K562 (cell line): ENCODE results near the genes DCTD, WWC2, CLDN24 and ENPP6.

DNA sequence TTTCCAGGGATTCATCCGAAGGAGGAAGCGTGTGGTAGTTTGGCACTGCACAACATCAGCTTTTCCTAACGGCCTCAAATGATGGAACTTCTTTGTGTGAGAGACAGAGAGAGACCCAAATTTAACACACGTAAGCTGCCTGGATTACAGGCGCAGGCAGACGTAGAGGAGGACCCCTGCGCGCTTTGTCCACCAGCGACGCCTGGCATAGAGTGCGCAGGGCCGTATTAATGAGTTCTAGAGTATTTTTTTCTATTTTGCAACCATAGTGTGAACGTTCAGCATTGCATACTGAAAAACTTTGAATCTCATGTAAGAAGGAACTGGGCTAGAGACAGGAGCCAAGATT is 101.8 kb upstream of the TENM3 start:
- RAMPAGE, long total RNA: no peak
- RRBS: no CpG with 5 or more reads among the region's 13 CpGs
PRO-cap:
- standard: no peak
- CoPRO, capped RNA only, 2 experiments: no peak in any of the 2 experiments
- CoPRO, capped and uncapped RNA, 2 experiments: no peak in any of the 2 experiments
- CoPRO, uncapped RNA only, 2 experiments: no peak in any of the 2 experiments
CAGE:
- cytosol, long polyA plus RNA: no peak
- long polyA plus RNA: no peak
- nucleolus, long total RNA: no peak
- nucleus, long polyA plus RNA: no peak

GRCh38 chr4:182145091-182145439 is 98.1 kb upstream of the TENM3 start:
- RAMPAGE, long total RNA: no peak
- RRBS: no CpG with 5 or more reads among the region's 21 CpGs
PRO-cap:
- standard: no peak
- CoPRO, capped RNA only, 2 experiments: no peak in any of the 2 experiments
- CoPRO, capped and uncapped RNA, 2 experiments: no peak in any of the 2 experiments
- CoPRO, uncapped RNA only, 2 experiments: no peak in any of the 2 experiments
CAGE:
- cytosol, long polyA plus RNA: no peak
- long polyA plus RNA: no peak
- nucleolus, long total RNA: no peak
- nucleus, long polyA plus RNA: no peak

DNA sequence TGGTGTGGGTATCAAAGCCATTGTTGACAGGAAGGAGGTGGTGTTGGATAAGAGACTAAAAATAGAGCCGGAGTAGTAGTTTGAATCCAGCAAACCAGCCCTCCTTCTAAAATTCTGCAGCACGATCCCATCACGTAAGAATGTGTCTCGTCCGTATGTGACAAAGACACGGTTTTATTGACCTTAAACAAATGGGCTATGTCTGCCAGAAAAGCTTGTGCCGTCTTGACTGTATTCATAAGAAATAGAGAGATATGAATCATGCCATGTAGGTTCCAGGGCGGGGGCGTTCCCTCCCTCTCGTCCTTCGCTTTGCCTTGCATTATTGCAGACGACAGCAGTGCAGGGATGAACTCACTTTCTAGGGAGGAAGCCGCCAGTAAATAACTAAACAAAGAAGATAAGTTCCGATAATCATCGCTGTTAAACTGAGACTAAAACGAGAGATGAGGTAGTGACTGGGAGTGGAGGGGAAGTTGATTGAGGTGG is 3.3 kb downstream of the TENM3 start:
- RAMPAGE, long total RNA: no peak
- RRBS: no CpG with 5 or more reads among the region's 16 CpGs
PRO-cap:
- standard: no peak
- CoPRO, capped RNA only, 2 experiments: no peak in any of the 2 experiments
- CoPRO, capped and uncapped RNA, 2 experiments: no peak in any of the 2 experiments
- CoPRO, uncapped RNA only, 2 experiments: no peak in any of the 2 experiments
CAGE:
- cytosol, long polyA plus RNA: no peak
- long polyA plus RNA: no peak
- nucleolus, long total RNA: no peak
- nucleus, long polyA plus RNA: no peak

- RAMPAGE, long total RNA: no peak
- RRBS: no CpG with 5 or more reads among the region's 6 CpGs
PRO-cap:
- standard: no peak
- CoPRO, capped RNA only, 2 experiments: no peak in any of the 2 experiments
- CoPRO, capped and uncapped RNA, 2 experiments: no peak in any of the 2 experiments
- CoPRO, uncapped RNA only, 2 experiments: no peak in any of the 2 experiments
CAGE:
- cytosol, long polyA plus RNA: no peak
- long polyA plus RNA: no peak
- nucleolus, long total RNA: no peak
- nucleus, long polyA plus RNA: no peak
These were observed 317.1 kb downstream of the TENM3 start for GRCh38 chr4:182560162-182560827.

GRCh38 chr4:182917203-182918253 is at the start of gene DCTD:
TSS of gene DCTD (minus strand) at chr4:182917386.
- RAMPAGE, long total RNA: start-site peak on the minus strand at chr4:182917327-182917386, 337 and 378 reads in 2 replicates
- RRBS: 2% methylated on average over 37 of the region's 110 CpGs
PRO-cap:
- standard: bidirectional peak, plus-strand start at chr4:182917436, minus-strand start at chr4:182917366; bidirectional peak, plus-strand start at chr4:182918010, minus-strand start at chr4:182917960
- CoPRO, capped RNA only, 2 experiments: peak in 2 of 2 experiments; most common plus-strand start chr4:182917417 (in 2); most common minus-strand start chr4:182917366 (in 1)
- CoPRO, capped and uncapped RNA, 2 experiments: peak in 2 of 2 experiments; most common plus-strand start chr4:182917415 (in 1); most common minus-strand start chr4:182917262 (in 1)
- CoPRO, uncapped RNA only, 2 experiments: no peak in any of the 2 experiments
CAGE:
- cytosol, long polyA plus RNA: start-site peak on the minus strand at chr4:182917302-182917380, 878 and 1,057 reads in 2 replicates
- long polyA plus RNA: start-site peak on the minus strand at chr4:182917301-182917389, 1,750 and 1,316 reads in 2 replicates
- nucleolus, long total RNA: no peak
- nucleus, long polyA plus RNA: start-site peak on the minus strand at chr4:182917293-182917379, 519 and 386 reads in 2 replicates

DNA sequence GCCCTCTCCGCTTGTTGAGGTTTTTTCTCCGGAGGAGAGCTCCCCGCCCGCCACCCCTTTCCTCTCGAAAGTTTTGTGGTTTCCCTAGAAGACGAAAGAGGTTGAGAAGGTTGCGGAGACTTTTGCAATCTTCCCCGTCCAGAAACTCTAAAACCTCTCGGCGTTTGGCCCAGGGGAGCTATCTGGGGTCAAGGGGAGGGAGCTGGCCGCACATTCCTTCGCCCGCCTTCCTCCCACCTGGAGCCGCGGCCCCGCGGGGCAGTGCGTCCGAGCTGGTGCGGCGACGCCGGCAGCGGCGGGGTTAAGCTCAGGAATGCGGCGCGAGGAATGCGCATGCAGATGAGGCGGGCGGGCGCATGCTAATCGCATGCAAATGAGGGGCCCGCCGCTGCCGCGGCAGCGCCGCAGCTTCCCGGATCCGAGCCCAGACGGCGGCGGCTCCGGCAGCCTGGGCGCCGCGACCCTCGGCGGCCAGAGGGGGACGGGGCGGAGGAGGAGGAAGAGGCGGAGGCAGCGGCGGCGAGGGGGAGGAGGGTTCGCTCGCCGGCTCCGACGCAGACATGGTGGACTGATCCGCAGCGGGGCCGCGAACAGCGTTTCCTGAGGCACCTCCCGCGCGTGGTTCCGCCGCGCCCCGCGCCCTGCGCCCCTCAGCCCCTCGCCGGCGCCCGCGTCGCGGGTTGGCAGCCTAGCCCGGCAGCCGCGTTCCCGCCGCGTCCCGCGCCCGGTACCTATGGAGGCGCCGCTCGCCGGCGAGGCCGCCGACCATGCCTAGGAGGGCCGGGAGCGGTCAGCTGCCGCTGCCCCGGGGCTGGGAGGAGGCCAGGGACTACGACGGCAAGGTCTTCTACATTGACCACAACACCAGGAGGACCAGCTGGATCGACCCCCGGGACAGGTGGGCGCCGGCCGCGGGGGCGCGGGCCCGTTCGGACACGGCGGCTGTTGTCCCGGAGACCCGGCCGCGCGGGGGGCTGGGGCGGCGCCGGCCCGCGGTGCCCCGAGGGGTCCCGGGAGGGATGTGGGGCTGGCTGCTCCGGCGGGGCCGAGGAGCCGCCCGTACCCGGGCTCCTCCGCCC is at the start of gene WWC2:
TSS of gene WWC2 (plus strand) at position 533 of the 1,079 bp plus-strand sequence.
- RAMPAGE, long total RNA: no peak
- RRBS: 1% methylated on average over 17 of the region's 135 CpGs
PRO-cap:
- standard: bidirectional peak, plus-strand start at position 427 of the sequence, minus-strand start at position 263 of the sequence
- CoPRO, capped RNA only, 2 experiments: peak in 2 of 2 experiments; most common plus-strand start position 415 of the sequence (in 1); most common minus-strand start position 303 of the sequence (in 1)
- CoPRO, capped and uncapped RNA, 2 experiments: peak in 2 of 2 experiments; most common plus-strand start position 372 of the sequence (in 1); most common minus-strand start position 315 of the sequence (in 2)
- CoPRO, uncapped RNA only, 2 experiments: peak in 1 of 2 experiments; most common plus-strand start position 556 of the sequence (in 1); most common minus-strand start position 256 of the sequence (in 1)
CAGE:
- cytosol, long polyA plus RNA: no peak
- long polyA plus RNA: no peak
- nucleolus, long total RNA: no peak
- nucleus, long polyA plus RNA: no peak

DNA sequence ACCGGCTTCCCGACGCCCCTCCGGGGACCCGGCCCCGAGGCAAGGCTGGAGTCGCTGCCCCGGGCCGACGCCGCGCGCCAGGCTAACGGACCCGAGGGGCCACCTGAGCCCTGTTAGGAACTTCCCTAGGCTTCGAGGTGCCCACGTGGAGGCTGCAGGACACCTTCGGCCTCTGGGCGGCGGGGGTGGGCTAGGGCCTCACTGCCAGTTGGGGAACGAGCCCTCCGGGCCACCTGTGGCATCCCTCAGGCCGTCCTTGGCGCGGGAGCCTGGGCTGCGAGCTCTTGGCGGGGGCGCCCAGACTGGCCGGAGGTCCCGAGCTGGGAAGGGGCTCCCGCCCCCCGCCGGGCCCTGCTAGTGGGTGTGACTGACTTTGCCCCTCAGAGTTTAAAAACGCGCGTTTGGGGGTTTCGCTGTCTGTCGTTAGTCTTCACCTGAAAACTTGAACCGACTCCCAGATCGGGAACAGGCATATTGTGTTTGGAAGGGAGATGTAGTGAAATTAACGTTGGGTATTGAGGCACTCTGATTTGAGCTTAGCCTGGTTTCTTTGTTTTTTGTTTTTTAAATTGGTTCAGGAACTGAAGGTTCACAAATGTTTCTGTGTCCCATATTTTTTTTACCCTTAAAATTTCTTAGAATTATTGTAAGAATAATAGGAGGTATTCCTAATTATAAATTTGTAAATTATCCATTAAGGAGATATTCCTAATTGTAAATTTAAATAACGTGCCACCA is 916 bp downstream of the WWC2 start:
- RAMPAGE, long total RNA: no peak
- RRBS: 5% methylated on average over 8 of the region's 42 CpGs
PRO-cap:
- standard: no peak
- CoPRO, capped RNA only, 2 experiments: no peak in any of the 2 experiments
- CoPRO, capped and uncapped RNA, 2 experiments: no peak in any of the 2 experiments
- CoPRO, uncapped RNA only, 2 experiments: no peak in any of the 2 experiments
CAGE:
- cytosol, long polyA plus RNA: no peak
- long polyA plus RNA: no peak
- nucleolus, long total RNA: no peak
- nucleus, long polyA plus RNA: no peak

GRCh38 chr4:183248549-183249118 is 71.4 kb downstream of the CLDN22 start:
- RAMPAGE, long total RNA: no peak
- RRBS: no CpG with 5 or more reads among the region's 4 CpGs
PRO-cap:
- standard: no peak
- CoPRO, capped RNA only, 2 experiments: no peak in any of the 2 experiments
- CoPRO, capped and uncapped RNA, 2 experiments: no peak in any of the 2 experiments
- CoPRO, uncapped RNA only, 2 experiments: no peak in any of the 2 experiments
CAGE:
- cytosol, long polyA plus RNA: no peak
- long polyA plus RNA: no peak
- nucleolus, long total RNA: no peak
- nucleus, long polyA plus RNA: no peak

DNA sequence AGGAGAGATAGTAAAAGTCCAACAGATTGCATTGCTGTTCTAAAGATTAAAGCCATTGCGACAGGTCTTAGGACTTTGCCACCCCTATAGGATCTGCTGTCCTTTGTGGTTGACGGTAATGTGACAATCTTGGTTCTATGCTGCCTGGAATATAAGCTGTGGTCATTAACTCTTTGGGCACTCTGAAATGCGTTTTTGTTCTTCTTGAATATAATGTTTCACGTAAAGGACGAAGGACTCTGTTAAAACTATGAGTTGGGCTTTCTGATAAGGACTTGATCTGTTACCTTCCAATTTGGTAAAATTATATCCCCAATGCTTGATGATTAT is at the start of gene CLDN24:
TSS of gene CLDN24 (minus strand) at position 56 of the 330 bp plus-strand sequence.
- RAMPAGE, long total RNA: no peak
- RRBS: no CpG with 5 or more reads among the region's 5 CpGs
PRO-cap:
- standard: no peak
- CoPRO, capped RNA only, 2 experiments: no peak in any of the 2 experiments
- CoPRO, capped and uncapped RNA, 2 experiments: no peak in any of the 2 experiments
- CoPRO, uncapped RNA only, 2 experiments: no peak in any of the 2 experiments
CAGE:
- cytosol, long polyA plus RNA: no peak
- long polyA plus RNA: no peak
- nucleolus, long total RNA: no peak
- nucleus, long polyA plus RNA: no peak

DNA sequence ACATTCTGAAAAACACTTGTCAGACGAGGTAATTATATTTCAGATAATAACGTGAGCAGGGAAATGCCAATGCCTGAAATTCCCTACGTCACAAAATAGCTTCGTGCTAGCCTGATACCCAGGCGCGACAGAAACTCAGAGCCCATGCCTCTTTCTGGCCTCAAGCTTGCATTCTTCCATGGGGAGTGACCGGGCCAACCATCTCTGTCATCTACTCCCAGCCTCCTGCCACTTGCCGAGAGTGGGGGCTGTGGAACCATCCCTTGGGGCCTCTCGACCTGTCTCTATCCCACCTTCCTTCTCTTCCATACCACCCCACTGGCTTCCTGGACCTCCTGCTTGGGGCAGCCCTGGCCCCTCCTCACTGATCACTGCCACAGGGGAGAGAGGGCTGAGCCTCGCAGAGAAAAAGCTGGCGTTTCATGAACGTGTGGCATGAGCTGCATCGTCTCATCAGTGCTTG is 34.5 kb upstream of the CDKN2AIP start:
- RAMPAGE, long total RNA: no peak
- RRBS: no CpG with 5 or more reads among the region's 13 CpGs
PRO-cap:
- standard: unidirectional peak, minus-strand start at position 137 of the sequence
- CoPRO, capped RNA only, 2 experiments: no peak in any of the 2 experiments
- CoPRO, capped and uncapped RNA, 2 experiments: peak in 2 of 2 experiments; most common minus-strand start position 137 of the sequence (in 2)
- CoPRO, uncapped RNA only, 2 experiments: peak in 2 of 2 experiments; most common minus-strand start position 137 of the sequence (in 2)
CAGE:
- cytosol, long polyA plus RNA: no peak
- long polyA plus RNA: no peak
- nucleolus, long total RNA: no peak
- nucleus, long polyA plus RNA: no peak

DNA sequence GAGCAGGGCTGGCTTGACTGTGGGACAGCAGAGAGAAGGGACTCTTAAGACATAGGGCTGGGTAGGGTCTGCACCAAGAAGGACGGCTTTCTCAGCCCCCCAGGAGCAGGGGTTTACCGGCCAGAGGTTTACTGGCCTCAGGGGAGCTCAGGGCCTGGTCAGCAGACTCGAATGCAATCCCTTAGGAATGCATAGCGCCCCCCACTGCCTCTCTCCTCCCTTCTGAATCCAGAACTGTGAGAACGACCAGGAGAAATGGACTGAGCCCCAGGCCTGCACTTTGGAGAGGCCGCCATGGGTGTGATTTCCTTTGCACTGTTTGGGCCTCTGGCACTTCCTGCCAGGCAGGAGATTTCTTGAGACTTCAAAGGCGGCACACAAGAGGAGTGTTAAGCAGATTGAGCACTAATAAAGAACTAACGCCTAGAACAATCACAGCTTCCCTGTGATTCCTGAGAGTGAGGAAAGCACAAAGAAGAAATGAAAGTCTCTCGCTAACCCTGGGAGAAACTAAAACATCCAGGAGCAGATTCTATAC is 13.8 kb upstream of the CDKN2AIP start:
- RAMPAGE, long total RNA: no peak
- RRBS: no CpG with 5 or more reads among the region's 9 CpGs
PRO-cap:
- standard: no peak
- CoPRO, capped RNA only, 2 experiments: no peak in any of the 2 experiments
- CoPRO, capped and uncapped RNA, 2 experiments: no peak in any of the 2 experiments
- CoPRO, uncapped RNA only, 2 experiments: no peak in any of the 2 experiments
CAGE:
- cytosol, long polyA plus RNA: no peak
- long polyA plus RNA: no peak
- nucleolus, long total RNA: no peak
- nucleus, long polyA plus RNA: no peak

DNA sequence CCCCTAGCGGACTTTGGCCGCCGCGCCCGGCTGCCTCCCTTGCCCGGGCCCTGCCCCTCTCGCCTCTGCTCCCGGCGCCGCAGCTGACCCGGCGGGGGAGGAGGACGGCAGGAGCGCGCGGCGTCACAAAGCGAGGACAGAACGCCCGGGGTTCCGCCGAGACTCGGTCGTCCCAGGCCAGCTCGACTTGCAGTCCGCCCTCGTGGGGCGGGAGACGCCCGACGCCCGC is 277 bp upstream of the CDKN2AIP start:
- RAMPAGE, long total RNA: no peak
- RRBS: 1% methylated on average over 23 of the region's 32 CpGs
PRO-cap:
- standard: no peak
- CoPRO, capped RNA only, 2 experiments: no peak in any of the 2 experiments
- CoPRO, capped and uncapped RNA, 2 experiments: no peak in any of the 2 experiments
- CoPRO, uncapped RNA only, 2 experiments: peak in 2 of 2 experiments; most common minus-strand start position 184 of the sequence (in 1)
CAGE:
- cytosol, long polyA plus RNA: no peak
- long polyA plus RNA: no peak
- nucleolus, long total RNA: no peak
- nucleus, long polyA plus RNA: no peak

DNA sequence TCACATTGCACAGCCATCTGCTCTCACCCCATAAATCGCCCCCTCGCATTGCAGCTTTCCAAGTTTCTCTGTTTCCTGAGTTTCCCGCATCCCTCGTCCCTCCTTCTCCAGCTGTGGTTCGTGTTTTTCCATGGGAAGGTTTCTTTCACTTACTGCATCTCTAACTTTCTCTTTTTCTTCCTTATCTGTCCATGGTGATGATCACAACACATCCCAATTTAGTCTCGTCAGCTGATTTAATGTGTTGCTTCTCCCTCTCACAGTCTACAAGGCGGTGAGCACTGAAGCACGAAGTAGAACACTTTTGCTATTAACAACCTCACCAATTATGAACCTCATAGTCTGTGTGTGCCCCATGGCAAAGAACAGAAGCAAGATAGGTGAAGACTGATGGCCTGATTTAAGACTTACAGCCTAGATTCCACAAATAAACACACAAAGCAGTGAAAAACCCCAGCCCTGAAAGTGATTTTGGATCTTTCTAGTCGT is 118.0 kb downstream of the ENPP6 start:
- RAMPAGE, long total RNA: no peak
- RRBS: no CpG with 5 or more reads among the region's 9 CpGs
PRO-cap:
- standard: no peak
- CoPRO, capped RNA only, 2 experiments: no peak in any of the 2 experiments
- CoPRO, capped and uncapped RNA, 2 experiments: no peak in any of the 2 experiments
- CoPRO, uncapped RNA only, 2 experiments: no peak in any of the 2 experiments
CAGE:
- cytosol, long polyA plus RNA: no peak
- long polyA plus RNA: no peak
- nucleolus, long total RNA: no peak
- nucleus, long polyA plus RNA: no peak

DNA sequence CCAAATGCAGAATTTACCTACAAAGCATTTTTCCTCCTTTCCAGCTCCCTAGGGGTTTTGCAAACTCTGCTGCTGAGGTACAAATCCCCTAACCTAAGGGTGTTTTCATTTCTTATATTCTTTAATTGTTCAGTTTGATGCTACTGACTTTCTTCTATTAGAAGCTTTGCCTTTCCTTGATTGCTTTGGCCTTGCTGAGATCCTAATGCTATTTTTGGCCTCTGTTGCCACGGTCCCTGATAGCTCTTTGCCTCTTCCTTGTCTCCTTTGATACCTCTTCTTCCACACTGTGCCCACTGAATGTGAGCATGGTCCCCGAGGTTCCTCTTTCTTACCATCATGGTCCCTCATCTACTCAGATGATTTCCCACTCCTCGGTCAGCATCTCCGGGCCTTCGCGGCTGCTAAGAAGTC is 23.9 kb downstream of the ENPP6 start:
- RAMPAGE, long total RNA: no peak
- RRBS: no CpG with 5 or more reads among the region's 6 CpGs
PRO-cap:
- standard: no peak
- CoPRO, capped RNA only, 2 experiments: peak in 2 of 2 experiments; most common plus-strand start position 143 of the sequence (in 2)
- CoPRO, capped and uncapped RNA, 2 experiments: peak in 2 of 2 experiments; most common plus-strand start position 143 of the sequence (in 2)
- CoPRO, uncapped RNA only, 2 experiments: no peak in any of the 2 experiments
CAGE:
- cytosol, long polyA plus RNA: no peak
- long polyA plus RNA: no peak
- nucleolus, long total RNA: no peak
- nucleus, long polyA plus RNA: no peak

DNA sequence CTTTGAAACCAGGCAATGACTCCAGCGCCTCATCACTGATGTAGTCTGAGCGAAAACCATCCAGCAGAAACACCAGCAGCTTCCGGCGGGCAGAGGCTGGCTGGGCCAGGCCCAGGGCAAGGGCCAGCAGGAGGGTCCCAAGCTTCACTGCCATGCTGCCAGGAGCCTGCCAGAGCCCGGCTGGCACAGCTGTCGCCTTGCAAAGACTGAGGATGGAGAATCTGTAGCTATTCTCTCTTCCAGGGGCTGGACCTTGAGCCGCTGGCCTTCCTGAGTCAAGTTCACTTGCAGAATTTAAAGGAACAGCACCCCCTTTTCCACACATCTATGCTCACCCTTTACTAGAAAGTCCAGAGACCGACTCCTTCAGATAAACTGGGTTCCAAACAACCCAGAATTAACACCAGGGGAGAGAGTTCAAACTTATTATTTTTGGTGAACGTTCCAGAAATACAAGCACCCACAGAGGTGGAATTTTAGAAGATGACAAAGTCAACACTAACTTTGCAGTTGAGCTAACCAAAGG is at the start of gene ENPP6:
TSS of gene ENPP6 (minus strand) at position 208 of the 526 bp plus-strand sequence.
- RAMPAGE, long total RNA: no peak
- RRBS: 7% methylated on average over 3 of the region's 9 CpGs
PRO-cap:
- standard: no peak
- CoPRO, capped RNA only, 2 experiments: no peak in any of the 2 experiments
- CoPRO, capped and uncapped RNA, 2 experiments: no peak in any of the 2 experiments
- CoPRO, uncapped RNA only, 2 experiments: no peak in any of the 2 experiments
CAGE:
- cytosol, long polyA plus RNA: no peak
- long polyA plus RNA: no peak
- nucleolus, long total RNA: no peak
- nucleus, long polyA plus RNA: no peak

- RAMPAGE, long total RNA: no peak
- RRBS: no CpG with 5 or more reads among the region's 2 CpGs
PRO-cap:
- standard: no peak
- CoPRO, capped RNA only, 2 experiments: no peak in any of the 2 experiments
- CoPRO, capped and uncapped RNA, 2 experiments: no peak in any of the 2 experiments
- CoPRO, uncapped RNA only, 2 experiments: no peak in any of the 2 experiments
CAGE:
- cytosol, long polyA plus RNA: no peak
- long polyA plus RNA: no peak
- nucleolus, long total RNA: no peak
- nucleus, long polyA plus RNA: no peak
These were observed 66.9 kb upstream of the ENPP6 start for GRCh38 chr4:184284593-184284887.

GRCh38 chr4:184287507-184288379 is 70.1 kb upstream of the ENPP6 start:
- RAMPAGE, long total RNA: no peak
- RRBS: no CpG with 5 or more reads among the region's 10 CpGs
PRO-cap:
- standard: no peak
- CoPRO, capped RNA only, 2 experiments: no peak in any of the 2 experiments
- CoPRO, capped and uncapped RNA, 2 experiments: no peak in any of the 2 experiments
- CoPRO, uncapped RNA only, 2 experiments: no peak in any of the 2 experiments
CAGE:
- cytosol, long polyA plus RNA: no peak
- long polyA plus RNA: no peak
- nucleolus, long total RNA: no peak
- nucleus, long polyA plus RNA: no peak

DNA sequence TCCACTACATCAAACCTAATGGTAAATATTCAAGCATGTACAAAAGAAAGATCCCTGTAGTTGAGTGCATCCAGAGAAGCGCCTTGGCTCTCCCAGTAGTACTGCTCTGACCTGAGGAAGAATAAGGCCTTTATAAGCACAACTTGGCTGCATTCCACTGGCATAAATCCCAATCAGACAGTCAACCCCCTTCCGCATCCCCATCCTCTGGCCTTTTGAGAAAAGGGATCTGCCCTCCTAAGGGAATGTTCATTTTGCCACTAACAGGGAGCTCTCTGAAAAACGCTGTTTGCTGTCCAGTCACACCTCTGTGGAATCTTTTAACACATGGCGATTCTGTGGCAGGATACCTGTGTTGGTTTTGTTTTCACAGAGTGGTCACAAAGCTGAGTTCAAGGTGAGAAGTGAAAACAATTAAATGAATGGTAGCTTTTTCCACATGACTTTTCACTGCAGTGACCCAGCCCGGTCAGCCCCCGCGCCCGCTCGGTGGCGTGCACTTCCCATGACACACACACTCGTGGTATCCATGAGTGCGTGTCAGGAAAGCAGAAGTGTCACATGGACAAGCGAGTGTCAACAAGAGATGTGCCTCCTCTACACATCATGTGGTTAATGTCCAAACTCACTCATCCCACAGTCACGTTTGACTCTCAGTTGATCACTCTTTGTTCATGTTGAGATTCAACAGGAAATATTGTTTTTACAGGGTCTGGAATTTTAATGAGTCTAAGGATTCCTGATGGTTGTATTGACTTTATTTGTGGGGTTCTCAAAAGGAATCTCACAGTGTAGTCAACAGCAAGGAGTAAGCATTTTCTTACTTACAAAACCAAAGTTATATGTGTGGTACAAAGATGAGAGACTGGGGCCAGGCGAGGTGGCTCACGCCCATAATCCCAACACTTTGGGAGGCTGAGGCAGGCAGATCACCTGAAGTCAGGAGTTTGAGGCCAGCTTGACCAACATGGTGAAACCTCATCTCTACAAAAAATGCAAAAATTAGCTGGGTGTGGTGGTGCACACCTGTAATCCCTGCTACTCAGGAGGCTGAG is 112.3 kb upstream of the ENPP6 start:
- RAMPAGE, long total RNA: no peak
- RRBS: no CpG with 5 or more reads among the region's 16 CpGs
PRO-cap:
- standard: no peak
- CoPRO, capped RNA only, 2 experiments: no peak in any of the 2 experiments
- CoPRO, capped and uncapped RNA, 2 experiments: no peak in any of the 2 experiments
- CoPRO, uncapped RNA only, 2 experiments: no peak in any of the 2 experiments
CAGE:
- cytosol, long polyA plus RNA: no peak
- long polyA plus RNA: no peak
- nucleolus, long total RNA: no peak
- nucleus, long polyA plus RNA: no peak